ENCODE results near the genes MCM3 and PAQR8.

GRCh38 chr6:47044147-47044918 lies 2.2 kb upstream of the ADGRF1 start:
- PRO-cap: no peak

- PRO-cap: no peak
Measured at GRCh38 chr6:47061420-47062003, 19.4 kb upstream of the ADGRF1 start.

DNA sequence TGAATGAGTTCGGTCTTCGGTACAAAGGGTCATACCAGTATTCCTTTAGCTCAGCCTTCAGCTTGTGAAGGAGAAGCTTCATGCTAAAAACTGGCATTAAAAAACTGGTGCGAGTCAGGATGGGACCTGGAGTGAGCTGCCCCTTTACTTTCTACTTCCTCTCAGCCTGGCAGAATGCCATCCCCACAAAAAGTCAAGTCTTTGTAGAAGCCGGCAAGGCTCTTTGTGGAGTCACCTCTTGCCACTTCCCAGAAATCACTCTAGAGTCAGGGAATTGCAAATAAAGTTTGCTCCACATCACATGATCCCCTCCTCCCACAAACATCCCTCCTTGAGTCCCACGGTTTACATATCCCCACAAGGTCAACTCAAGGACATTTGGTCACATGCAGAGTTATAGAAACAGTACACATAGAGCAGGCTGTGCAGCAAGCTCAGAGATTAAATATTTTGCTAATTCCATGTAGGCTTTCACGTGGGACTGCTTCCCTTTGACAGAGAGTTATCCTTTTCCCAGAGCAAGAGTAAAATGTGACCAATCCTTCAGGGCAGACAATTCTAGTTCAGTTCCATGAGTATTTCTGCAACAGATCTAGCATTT lies 34.7 kb upstream of the ADGRF1 start:
- PRO-cap: no peak

DNA sequence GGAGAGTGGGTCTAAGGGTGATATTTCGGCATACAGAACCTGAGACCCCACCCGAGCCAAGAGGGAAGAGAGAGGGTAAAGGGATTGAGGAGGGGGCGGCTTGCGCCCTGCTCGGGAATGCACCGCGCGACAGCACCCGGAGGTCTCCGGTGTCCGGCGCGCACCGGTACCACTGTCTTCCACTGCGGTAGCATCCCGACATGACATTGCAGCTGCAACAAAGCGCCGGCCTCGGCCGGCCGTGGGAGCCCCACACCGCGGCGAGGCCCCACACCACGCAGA lies 1.0 kb downstream of the TNFRSF21 start:
- PRO-cap: no peak

DNA sequence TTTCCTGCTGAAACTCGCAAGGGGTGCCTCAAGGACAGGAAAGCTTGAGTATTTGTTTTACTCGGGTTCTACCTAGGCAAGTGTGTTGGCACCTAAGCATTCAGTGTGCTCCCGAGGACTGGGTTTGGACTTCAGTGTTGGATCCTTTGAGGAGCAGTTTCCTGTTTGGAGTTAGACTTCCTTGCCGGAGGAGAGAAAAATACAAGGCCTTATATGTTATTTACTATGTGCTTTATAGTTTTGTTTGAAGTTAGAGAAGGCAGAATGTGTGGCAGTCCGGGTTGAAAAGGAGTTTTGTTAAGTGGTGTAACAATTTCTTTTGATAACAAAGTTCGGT lies 1.1 kb downstream of the CD2AP start:
- PRO-cap: bidirectional peak, plus-strand start at position 127 of the sequence, minus-strand start at position 120 of the sequence

DNA sequence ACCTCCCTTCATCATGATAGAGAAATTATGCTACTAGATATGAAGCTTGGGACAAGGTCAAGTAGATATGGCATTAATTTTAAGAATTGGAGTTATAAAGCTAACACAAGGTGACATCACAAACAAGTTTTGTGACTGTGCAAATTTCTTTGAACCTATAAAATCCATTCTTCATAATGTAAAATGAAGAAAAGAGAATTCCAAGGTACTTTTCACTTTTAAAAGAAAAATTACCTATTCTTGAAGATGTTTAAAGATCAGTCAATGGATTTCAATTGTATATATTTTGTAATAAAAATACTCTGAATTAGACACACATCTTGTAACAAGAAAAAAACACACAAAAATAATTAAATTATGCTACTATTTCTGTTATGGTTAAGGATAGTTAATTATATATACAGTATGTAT lies 604.3 kb upstream of the PTCHD4 start:
- PRO-cap: no peak

- PRO-cap: unidirectional peak, minus-strand start at chr6:49295804
Measured at GRCh38 chr6:49295701-49296029, 167.4 kb downstream of the MMUT start.

- PRO-cap: bidirectional peak, plus-strand start at chr6:49551384, minus-strand start at chr6:49551378; unidirectional peak, minus-strand start at chr6:49551675
Measured at GRCh38 chr6:49551210-49552114, 994 bp downstream of the C6orf141 start.

GRCh38 chr6:49764458-49765069 lies 20.4 kb upstream of the CRISP3 start:
- PRO-cap: no peak

- PRO-cap: no peak
Measured at GRCh38 chr6:50821315-50822109, 2.8 kb downstream of the TFAP2B start.

DNA sequence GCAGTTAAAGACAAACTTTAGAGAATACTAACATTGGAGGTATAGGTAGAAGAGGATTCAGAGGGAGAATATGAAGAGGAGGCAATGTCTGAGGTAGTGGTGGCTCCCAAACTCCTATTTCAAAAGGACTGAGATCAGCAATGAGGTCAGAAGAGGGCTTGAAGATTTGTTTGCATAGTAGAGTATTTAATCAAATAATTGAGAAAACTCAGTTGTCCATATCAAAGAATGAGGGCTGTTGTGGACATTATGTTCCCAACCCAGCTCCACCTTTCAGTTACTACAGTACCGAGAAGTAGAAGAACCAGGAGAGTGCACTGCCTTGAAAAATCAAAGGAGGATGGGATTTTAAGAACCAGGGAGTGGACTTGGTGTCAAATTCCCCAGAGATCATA lies 382.5 kb downstream of the PKHD1 start:
- PRO-cap: no peak

- PRO-cap: no peak
Measured at GRCh38 chr6:52267770-52268286, 16.7 kb downstream of the MCM3 start.

GRCh38 chr6:52273571-52274009 lies 11.0 kb downstream of the MCM3 start:
- PRO-cap: no peak

DNA sequence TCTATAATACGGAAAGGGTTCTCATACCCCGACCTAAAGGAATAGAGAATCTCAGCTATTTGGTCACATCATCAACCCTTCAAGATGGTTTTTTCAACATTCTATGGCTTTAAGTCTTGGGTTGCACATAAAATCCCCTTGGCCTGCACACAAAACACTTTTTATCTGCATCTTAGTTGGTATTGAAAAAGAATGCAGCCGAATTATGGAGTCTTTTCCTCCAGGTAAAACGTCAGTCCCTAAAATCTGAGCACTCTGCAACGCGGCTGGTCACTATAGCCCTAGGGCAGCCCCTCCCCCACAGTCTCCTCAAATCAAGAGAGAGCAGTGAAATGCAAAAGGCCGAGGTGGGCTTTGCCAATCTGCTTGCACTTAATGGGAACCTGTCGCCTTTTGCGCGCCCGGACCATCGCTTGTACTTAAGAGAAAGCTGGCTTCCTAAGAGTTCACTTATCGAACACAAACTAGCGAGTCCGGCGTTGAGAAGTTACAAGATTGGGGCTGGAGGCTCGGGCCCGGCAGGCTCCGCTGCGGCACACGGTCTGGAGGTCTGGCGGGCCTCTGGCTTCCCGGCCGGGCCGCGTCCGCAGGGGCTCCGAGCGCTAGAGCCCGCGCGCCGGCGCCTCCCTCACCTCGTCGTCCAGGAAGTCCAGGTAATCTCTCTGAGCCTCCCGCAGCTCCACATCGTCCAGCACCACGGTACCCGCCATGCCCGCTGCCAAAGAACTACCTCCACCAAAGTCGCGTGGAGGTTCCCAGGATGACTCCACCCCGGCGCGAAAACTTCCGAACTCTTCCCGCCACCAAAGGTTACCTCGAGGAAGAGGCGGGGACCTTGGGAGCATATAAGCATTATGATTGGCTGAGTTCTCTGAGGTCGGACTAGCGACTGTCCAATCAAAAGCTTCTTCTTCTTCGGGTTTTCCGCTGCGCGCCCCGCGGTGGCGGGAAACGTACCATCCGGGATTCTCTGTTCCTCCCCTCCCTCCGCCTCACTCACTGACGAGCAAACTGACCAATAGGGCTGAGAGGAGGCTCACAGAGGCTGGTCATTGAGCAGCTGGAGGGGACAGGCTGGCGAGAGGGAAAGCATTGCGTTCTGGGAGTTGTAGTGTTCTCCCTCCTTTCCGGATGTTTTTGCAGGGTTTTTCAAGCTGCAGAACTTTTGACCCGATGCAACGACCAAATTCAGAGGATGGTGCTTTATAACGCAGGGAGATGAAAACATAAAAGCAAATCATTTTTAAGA lies at the start of gene MCM3:
Gene MCM3 (minus strand): TSS at position 778 of the 1,249 bp plus-strand sequence.
- PRO-cap: bidirectional peak, plus-strand start at position 1,178 of the sequence, minus-strand start at position 796 of the sequence

DNA sequence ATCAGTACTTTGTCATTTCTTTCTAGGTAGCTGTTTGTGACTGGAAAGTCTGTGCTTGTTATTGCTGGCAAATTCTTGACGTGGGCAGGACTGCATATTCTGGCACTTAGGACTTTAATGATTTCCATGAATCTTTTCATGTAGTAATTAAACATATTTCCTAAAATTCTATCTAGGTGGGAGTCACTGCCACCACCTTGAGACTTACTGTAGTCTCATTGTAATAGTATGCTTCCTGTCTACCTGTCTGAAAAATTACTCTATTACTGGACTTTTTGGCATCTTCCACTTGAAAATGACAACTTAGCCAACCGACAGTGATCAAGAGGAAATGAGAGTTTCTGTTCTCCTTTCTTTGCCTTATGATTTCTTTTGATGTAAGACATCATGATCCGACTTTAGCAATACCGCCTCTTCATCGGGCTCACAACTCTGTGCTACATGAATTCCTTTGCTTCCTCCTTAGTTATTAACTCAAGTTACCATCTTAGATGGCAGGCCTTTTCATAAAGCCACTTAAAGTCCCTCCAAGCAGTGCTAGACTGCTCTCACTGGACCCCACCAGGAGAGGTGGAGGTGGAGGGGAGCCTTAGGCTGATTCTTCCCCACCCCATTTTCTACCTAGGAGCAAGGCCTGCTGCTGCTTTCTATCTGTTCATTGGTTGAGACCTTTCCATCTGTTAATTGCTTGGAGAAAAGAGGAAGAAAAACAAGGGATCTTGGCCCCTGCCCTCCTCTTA lies 21.4 kb upstream of the MCM3 start:
- PRO-cap: bidirectional peak, plus-strand start at position 390 of the sequence, minus-strand start at position 249 of the sequence

DNA sequence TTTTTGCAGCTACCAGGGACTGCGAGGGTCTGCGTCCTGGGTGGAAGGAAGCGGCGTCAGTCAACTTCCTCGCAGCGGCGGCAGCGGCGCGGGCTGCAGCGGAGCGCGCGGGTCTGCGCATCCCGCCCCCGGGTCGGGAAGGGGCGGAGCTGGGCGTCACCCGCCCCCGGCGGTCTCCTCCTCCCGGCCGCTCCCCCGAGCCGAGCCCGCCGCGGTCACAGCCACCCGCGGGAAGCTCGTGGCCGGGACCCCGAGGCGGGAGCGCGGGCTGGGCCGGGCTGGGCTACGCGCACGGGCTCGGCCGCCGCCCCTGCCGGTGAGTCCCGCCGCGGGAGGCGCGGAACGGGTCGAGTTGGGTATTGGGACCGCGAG lies at the start of gene PAQR8:
Gene PAQR8 (plus strand): TSS at position 218 of the 372 bp plus-strand sequence.
- PRO-cap: bidirectional peak, plus-strand start at position 230 of the sequence, minus-strand start at position 62 of the sequence

GRCh38 chr6:52370183-52370686 lies 8.3 kb downstream of the PAQR8 start:
- PRO-cap: no peak

- PRO-cap: bidirectional peak, plus-strand start at chr6:52491715, minus-strand start at chr6:52491445; bidirectional peak, plus-strand start at chr6:52492079, minus-strand start at chr6:52491914
Measured at GRCh38 chr6:52491256-52492205, 71.4 kb downstream of the EFHC1 start.

DNA sequence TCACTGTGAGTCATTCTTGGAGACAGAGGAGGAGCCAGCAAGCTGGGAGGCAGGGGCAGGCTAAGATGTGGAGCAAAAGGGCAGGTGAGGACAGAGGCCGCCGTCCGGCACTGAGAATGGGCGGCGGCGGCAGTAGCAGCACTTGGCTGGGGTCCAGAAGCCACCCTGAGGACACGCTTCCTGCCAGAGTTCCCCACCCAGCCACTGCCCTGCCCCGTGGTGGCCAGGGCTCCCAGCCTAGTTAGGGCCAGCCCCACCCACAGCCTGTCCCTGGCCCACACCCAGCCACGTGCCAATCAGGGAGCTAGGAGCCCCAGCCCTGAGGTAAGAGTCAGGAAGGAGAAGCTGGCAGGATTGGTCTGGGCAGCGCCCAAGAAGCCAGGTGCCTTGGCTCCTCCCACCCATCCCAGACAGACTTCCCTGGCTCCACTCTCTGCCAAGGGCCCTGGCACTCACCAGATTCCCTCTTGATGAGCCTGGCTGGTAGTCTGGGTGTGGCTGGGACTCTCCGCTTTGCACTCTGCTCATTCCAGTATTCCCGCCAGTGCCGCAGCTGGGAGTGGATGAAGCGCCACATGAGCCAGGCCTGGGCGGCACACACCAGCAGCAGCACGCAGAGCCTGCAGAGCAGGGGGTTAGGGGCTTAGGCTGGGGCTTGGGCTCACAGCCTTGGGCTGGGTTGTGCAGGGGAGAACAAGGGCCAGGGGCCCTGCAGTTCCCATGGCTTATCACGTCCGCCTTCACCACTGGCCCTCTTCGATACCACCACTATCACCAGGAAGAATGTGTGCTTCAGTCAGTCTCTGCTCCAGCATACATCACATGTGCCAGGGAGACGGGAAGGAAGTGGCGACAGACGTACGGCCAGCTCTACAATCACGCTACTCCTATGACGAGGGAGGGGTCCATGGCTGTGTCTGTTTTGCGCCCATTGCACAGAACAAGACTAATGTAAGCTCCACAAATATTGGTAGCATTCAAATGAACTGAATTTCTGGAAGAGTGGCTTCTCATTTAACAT lies 72.4 kb downstream of the TRAM2 start:
- PRO-cap: unidirectional peak, plus-strand start at position 544 of the sequence

DNA sequence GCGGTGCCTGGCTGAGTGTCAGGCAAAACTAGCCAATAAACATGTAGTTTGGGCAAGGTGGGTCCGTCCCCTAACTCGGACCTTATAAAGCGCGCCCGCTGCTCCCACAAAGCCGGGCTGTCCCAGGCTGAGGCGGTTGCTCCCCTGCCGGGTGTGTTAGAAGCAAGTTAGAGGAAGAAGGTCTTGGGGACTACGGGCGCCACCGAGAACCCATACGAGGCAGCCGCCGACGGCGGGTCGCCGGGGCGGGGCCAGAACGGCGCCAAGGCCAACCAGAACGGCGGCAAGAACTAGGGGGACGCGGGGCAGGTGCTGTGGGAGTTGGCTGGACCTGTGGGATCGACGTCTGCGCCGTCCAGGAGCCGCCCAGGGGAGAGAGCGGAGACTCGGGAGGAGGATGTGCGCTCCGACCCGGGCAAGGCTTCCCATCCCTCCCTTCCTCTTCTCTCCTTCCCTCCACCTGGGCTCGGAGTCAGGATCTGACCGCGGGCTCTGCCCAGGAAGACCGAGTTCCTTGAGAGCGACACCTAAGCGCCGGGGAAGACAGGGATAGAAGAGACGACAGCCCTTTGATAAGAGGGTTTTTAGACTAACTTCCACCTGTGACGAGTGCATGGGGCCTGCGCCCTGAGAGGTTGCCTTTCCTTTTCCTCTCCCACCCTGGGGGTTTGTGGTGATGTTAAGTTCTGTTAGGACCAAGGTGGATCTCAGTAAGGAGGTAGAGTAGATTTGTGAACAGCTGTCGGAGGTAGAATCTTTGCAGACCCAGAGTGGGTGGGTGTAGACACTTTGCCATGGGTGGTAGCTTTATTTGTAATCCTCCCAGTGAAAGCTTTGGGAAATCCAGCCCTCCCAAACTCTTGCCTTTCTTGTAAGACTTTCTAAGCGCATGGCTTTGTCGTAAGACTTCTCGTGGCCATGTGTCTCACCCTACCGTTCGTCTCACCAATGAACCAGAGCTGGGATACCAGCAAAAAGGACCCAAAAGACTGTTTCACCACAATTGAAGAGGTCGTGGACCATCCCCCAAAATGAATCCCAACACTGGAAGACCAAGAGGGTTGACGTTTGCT lies 6.3 kb upstream of the TMEM14A start:
- PRO-cap: bidirectional peak, plus-strand start at position 115 of the sequence, minus-strand start outside the sequence